ENCODE data around the gene AGXT2.

- PRO-cap: no peak
Measured at GRCh38 chr5:32331128-32331629, 18.4 kb upstream of the MTMR12 start.

DNA sequence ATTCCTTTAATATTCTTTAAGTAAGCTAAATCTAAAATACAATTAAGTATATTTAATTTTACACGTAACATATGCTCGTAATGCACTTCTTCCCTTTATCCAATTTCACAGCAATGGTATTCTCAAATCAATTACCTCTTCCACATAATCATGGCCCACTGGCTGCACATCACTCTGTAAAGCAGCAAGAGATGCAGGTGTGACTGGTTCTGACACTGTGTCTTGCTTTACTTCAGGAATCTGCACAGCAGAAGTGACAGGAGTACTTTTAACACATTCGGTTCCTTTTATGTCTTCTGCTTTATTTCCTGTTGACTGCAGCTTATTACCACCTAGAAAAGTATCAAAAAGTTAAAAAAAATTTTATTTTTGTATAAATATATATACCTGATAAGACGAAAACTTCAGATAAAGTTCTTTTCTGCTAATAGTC lies 44.7 kb downstream of the ZFR start:
- PRO-cap: no peak

- PRO-cap: no peak
Measured at GRCh38 chr5:33812727-33813183, 79.0 kb downstream of the ADAMTS12 start.

- PRO-cap: no peak
Measured at GRCh38 chr5:33888652-33889094, 3.1 kb downstream of the ADAMTS12 start.

GRCh38 chr5:33998345-33999221 lies 9.3 kb downstream of the AMACR start:
- PRO-cap: no peak

- PRO-cap: no peak
Measured at GRCh38 chr5:34008608-34008984, 746 bp upstream of the AMACR start.

- PRO-cap: no peak
Measured at GRCh38 chr5:34181264-34181482, 138.2 kb upstream of the C1QTNF3 start.

- PRO-cap: no peak
Measured at GRCh38 chr5:34552166-34552790, 103.8 kb upstream of the RAI14 start.

DNA sequence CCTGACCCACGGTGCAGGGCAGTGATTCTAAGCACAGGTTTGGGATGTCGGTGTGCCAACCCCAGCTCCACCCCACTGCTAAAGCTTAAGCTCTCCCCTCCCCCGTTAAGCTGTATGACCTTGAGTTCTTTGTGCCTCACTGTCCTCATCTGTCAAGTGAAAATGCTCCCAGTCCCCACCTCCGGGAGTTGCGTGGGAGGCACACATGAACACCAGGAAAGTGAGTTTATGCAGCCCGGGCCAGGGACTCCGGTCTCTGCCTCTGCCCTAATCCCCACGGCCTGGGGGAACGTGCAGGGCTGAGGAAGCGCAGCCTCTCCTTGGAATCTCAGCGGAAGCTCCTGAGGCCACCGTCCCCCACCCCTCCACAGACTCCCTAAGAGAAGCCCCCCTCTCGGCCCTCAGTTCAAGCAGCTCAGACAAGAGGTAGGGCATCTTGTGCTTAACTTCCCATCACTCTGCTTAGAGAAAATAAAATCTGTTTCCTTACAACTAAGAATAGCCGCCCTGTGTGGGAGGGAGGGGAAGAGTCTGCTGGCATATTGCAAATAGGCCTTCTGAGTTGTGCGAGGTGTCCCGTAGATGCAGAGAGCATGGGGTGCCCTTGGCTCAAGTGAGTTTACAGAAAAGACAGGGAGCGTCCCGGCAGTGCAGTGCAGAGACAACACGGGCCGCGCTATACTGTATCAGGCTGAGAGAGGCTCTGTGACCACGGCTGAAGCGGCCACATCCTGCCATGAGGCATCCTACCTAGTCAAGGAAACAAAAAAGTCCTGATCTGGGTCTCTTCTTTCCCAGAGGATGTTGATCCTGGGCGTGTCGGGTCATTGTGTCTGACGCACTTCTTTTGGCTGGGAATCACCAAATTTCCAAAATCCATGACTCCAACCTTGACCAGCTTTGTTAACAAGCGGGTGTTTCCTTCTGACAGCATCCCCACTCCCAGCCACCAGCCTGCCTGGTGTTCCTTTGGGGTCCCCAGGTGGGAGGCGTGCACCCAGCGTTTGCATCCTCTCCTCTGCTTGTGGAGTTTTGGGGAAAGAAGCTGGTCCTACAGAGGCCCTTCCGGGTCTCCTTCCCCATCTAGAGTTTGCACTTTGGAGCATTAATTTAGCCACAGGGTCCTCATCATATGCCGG lies 91.7 kb upstream of the RAI14 start:
- PRO-cap: no peak

DNA sequence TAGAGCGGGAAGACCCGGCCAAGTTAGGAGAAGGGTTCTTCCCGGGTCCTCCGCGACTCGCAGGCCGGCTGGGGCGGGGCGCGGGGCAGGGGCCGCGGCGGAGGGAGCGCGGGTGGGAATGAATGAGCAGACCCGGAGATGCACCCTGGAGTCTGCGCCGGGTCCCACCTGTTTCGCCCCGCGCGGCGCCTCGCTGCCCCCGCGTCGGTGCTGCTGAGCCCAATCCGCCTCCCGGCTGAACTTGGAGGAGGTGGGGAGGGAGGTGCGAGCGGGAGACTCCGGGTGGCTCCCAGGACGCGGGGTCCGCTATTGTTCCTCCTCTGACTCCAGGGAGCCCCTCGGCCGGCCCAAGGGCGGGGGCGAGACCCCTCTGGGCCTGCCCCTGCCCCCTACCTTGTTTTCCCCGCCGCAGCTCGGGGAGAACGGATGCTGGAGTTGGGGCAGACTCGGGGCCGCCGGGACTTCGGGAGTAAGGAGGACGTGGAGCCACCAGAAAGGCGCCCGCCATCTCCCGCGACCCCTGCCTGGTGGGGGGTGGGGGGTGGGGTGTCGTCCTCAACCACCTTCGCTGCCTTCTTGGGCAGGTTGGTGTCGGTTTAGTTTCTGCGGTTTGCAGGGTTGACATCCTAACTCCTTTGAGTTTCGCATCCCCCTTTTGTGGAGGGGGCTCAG lies 718 bp downstream of the RAI14 start:
- PRO-cap: bidirectional peak, plus-strand start at position 245 of the sequence, minus-strand start at position 210 of the sequence

DNA sequence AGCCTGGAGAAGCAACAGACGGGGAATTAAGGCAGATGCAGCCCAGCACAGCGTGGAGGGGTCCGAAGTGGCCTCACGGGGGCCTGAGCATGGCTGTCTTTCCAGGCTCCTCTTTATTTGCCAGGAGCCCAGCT lies 1.1 kb downstream of the RAI14 start:
- PRO-cap: no peak

DNA sequence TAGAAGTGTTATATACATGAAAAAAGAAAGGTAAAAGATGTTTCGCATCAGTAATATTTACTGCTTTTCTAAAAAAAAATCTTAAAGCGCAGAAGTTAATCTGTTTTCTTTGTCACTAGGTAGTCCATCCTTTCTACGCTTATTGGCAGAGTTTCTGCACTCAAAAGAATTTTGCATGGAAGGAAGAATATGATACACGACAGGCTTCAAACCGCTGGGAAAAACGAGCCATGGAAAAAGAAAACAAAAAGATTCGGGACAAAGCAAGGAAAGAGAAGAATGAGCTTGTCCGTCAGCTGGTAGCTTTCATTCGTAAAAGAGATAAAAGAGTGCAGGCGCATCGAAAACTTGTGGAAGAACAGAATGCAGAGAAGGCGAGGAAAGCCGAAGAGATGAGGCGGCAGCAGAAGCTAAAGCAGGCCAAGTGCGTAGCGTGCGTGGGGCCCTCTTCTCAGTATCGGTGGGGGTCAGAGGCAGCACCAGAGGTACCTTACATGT lies 7.9 kb downstream of the DNAJC21 start:
- PRO-cap: no peak

DNA sequence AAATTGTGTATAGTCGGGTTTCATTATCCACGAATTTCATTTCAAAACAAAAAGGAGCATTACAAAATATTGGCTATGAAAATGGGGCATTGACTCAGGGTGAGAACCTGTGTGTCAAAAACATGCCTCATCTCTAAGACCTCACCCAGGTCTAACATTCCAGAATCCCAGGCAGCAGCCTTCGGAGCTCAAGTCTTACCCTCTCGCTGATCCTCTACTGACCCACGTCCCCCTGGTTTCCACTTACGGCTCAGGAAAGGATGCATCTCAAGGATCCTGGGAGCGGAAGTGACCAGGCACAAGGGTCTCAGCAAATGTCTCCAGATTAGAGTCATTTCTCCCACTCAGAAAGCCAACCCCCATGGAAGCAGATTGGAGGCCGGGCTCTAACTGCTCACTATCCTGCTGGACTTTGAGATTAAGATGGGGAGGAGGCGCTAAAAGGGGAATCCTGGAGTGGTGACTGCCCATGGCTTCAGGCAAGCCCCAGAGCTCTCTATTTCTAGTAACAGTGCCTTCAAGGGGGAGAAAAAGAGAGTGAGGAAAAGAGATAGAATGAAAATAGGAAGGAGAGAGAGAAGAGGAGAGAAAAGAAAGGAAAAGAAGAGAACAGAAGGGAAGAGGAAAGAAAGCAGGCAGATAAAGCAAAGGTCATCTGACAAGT lies at the start of gene AGXT2:
AGXT2 (minus strand) TSS at position 392 of the 664 bp plus-strand sequence.
- PRO-cap: no peak

DNA sequence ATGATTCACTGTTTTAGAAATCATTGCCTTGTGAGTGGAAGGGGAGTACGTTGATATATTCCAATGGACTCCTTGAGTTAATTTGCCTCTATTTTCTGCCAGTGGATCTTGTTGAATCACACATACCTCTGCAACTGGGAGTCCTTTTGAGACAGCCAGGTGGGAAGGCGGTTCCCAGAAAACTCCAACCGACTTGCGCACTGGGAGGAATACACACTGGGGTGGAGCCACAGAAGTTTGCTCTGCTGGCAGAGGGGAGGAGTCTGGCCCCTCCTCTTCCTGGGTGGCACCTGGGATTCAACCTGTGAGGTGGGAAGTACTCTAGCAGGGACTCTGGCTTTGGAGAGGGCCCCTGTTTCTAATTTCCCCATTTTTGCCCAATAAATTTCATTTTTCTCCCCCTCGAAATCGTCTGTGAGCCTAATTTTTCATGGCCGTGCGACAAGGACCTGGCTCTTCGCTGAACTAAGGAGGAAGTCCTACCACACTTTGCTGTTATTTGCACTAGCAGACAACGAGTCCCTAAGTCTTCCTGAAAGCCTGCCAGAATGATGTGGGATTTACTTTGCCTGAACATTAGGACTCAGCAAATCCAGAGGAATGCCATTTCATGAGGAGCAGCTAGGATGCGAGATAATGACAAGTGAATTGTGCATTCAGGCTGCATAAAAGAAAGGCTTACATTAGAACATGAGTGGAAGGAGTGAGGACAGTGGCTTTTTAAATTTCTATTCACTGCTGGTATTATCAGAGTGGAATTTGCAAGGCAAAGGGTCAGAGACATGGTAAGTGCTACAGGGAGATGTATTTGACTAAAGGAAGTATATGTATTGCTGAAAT lies 67.2 kb downstream of the PRLR start:
- PRO-cap: no peak

DNA sequence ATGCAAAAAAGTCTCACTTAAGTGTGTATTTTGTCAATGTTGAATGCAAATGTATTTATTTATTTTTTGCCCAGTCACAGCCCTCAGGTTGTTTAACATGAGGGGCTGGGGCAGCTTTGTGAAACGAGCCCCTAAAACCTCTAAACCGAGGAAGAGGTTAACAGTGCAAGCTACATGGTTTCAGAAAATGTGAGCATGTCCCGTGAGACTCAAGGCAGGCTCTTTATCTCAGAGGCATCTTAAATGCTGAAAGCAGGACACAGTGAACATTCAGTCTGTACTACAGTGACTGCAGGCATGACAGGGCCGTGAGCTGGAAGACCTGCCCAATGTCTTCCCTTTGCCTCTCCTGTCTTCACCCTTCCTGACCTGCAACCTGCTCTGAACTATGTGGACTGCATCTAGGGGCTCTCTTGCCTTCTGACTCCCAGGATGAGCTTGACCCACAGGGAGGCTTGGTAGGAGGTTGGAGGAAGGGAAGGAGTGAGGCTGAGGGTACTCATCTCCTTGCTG lies 58.3 kb downstream of the PRLR start:
- PRO-cap: no peak

- PRO-cap: no peak
Measured at GRCh38 chr5:35833135-35833593, 23.5 kb upstream of the IL7R start.

GRCh38 chr5:35851978-35853121 lies 4.3 kb upstream of the IL7R start:
- PRO-cap: no peak

DNA sequence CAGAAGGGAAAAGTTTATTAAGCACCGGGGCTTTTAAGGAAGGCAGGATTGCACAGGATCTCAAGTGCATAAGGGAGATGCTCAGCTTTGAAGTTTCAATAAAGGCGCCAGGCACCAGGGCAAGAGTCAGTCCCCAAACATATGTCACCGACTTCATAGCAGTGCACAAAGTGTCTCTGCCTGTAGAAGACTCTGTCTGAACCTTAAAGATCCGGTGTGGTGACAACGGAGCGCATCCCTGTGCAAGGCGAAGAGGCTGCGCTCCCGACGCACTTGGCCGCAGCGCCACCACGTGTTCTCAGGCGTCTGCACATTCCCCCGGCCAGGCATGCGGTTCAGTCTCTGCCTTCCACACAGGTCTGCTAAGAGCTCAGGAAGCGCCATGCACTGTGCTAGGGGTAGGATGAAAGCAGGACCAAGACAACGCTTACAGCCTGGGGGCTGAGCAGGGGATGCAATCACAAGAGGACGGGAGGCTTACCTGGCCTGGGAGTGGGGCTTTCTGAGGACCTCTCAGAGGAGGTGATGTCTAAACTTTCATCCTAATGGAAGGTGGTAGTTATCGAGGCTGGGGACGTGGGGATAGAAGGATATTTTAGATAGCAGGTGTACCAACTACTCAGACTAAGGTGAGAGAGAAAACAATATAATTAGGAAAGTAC lies 13.5 kb downstream of the CAPSL start:
- PRO-cap: no peak

DNA sequence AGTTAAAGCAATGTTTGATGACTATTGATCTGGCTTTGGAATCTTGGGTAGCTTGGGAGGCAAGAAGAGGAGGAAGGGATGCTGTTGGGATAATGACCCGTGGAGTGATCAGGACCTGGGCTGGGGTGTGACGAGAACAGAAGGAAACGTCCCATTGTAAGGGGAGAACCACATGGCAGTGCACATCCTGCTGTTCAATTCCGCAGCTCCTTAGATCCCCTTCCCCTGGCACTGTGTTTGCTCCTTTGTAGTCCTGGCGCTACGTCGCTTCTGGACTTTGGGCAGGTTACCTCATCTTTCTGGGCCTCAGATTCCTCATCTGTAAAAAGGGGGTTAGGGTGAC lies 896 bp upstream of the NADK2 start:
- PRO-cap: no peak

DNA sequence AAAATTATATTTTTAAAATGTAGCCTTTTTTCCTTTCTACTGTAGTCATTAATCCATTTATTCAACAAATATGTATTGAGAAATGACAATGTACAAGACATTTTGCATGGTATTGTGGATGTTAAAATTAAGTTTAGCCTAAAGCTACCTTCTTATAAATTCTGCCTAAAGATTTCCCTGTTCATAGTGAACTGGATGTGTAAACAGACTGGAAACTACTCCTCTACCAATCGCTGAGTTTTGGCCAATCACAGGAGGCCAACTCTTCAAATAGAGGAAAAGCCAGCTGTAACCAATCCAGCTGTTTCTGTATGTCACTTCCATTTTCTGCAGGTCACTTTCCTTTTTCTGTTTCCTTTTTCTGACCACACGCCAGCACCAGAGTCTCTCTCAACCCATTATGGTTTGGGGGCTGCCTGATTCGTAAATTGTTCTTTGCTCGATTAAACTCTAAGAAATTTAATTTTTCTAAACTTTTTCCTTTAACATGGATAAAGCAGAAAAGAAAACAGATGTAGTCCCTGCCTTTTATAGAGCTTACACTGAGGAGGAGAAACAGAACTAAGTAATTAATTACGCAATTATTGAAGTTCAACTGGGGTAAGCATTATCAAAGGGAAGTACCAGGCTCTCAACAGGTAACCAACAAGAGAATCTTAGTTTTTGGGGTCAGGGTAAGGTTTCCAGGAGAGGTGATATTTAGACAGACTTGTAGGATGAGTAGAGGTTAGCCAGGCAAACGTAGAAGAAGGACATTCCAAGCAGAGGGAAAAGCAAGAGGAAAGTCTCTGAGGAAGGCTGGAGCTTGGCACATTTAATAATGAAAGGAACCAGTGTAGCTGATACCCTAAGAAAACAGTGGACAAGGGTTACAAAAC lies 27.7 kb downstream of the RANBP3L start:
- PRO-cap: no peak